Left cardiac atrium (tissue), 1 donor: Measurements from ENCODE around the genes ARHGAP23, PIP4K2B and RPL23.

DNA sequence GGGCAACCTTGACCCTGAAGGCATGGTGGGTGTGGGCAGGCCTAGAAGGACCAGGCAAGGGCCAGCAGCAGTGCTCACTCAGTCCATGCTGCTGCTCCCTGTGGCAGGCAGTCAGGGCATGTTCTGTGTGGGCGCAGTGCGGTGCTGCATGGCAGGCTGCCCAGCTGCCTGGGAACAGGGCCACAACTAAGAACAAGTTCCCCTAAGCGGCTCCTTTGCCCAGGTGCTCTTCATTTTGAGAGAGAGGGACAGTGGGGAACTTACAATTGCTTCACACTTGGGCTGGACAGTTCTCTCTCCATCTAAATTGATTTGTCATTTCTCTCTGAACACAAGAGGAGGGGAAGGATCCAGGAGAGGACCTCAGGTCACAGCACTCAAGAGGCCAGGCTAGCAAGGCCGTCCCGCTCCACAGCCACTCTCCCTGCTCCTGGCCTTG is 158.8 kb downstream of the AATF start:
- PRO-cap = no peak

DNA sequence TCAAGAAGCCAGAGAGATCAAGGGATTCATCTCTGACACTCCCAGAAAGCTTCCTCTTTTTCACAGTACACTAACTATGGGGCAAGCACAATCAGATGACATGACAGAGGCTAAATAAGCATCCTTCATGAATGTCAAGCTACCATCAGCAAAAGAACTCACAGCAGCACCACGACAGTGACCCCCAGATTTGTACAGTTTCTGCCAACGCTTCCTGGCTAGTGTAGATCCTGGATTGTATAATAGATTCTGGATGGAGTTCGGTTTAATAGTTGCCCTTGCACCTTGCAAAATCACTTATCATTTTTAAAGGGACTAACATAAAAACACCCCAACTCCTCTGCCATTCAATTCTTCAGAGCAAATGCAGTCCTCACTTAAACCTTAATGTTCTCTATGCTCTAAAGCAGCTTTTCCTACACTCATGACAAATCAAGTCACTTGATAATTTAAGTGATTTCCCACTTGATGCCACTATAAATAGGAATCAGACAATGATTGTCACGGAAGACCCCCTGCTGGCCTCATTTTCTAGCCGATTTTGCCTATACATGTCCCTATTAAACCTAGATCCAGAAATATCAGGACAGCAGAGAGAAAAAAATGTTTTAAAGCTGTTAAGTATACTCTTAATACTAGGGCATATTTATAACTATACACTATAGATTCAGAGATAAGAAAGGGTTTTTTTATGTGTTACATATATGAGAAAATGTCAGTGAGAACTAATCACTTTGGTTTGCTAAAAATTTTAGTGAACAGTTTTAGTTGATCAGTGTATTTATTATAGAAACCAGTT is 178.1 kb upstream of the C17orf78 start:
- PRO-cap = no peak

DNA sequence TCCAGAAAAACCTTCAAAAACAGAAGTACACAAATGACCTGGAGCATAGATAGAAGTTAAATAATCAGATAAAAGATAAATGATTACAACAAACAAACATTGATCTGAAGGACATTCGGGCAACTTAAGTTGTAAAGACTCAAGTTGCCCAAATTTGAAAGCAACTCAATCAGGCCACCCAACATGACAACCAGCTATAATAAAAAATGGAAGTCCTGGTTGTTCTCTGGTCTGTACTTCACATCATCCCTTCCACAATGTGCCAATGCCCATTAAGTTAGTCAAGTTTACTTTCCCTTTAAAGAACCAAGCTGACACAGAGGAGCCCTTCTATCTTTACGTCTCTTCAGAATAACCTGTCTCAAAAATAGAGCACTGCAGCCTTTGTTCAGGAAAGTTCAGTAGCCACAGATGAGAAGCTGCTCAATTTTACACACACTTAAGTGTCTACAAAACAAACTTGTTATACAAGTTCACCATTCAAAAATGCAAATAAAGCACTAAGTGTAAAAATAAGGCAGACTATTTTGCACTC is 75.1 kb upstream of the C17orf78 start:
- PRO-cap = no peak

- PRO-cap = no peak
Measured at GRCh38 chr17:37433435-37433926, 26.8 kb downstream of the TADA2A start.

DNA sequence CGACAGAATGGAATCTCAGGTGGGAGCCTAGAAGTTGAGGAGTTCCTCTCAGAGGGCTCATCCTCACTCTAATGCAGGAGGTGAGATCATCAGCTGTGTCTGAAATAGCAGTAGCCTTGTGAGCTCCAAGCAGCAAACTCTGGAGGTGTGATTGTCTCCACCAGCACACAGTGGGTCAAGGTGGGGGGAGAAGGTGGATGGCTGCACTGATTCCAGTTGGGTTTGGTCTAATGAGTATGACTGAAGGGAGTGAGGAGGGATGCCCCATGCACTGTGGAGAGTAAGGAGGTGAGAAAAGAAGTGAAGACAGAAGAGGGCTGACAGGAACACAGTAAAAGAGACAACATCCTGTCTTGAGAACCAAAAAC is 33.9 kb downstream of the DUSP14 start:
- PRO-cap = no peak

- PRO-cap = no peak
Measured at GRCh38 chr17:37606104-37606506, 3.1 kb downstream of the SYNRG start.

GRCh38 chr17:37648552-37649339 is 5.5 kb upstream of the DDX52 start:
- PRO-cap = no peak

DNA sequence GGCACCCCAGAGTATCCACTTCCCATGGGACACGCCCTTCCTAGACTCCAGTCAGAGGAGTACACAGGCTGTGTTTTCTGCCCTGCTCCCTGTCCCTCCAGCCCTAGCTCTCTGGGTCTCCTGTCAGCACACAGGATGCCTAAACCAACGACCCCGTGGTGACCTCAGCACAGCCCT is 15.1 kb downstream of the HNF1B start:
- PRO-cap = no peak

DNA sequence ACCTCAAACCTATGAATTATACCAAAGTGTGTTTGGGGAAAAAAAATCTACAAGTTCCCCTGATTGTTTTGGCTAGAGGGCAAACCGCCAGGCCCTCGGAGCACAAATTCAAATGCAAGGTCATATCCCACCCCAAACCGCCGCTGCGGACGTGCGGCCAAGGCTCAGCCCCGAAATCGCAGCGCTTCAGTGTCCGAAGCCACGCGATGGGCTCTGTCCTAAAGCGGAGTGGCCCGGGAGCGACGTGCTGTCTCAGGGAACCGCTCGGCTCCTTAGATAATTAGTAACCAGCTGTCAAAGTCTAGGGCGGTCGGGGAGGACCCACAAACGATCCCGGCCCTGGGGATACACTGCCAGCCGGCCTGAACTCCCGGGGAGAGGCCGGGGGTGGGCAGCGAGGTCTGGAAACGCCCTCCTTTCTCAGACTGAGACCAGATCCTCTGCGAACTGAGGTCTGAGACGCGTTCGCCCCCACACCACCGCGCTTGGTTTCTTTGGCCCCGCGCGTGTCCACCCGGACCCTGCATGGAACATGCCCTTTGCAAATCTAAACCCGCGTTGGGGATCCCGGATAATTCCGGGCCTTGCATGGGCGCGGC is 1.4 kb downstream of the HNF1B start:
- PRO-cap = no peak

- PRO-cap = unidirectional peak, minus-strand start at chr17:38327096
Measured at GRCh38 chr17:38326884-38327375, 16.8 kb downstream of the GPR179 start.

DNA sequence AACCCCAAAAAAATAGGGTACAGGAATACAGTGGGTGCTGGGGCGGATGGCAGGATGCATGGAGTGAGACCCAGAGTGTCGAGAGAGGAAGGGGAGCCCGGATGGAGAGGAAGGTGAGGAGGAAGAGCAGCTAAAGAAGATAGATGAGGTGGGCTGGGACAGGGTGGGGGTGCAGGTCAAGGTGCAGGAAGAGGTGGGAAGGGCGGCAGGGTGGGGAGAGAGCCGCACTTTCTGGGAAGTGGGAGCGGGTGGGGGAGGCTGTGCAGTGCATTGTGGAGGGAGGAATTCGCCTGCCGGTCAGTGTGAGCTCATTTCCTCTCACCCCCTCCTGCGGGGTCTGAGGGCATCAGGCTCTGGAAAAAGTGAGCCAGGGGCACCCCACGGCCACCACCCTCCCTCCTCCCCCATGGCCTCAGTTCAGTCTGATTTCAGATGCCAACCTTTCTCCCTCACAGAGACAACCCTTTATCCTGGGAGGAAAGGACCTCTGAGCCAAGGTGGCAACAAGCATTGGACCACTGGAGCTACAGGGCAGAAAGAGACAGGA is 2.5 kb upstream of the ARHGAP23 start:
- PRO-cap = no peak

- PRO-cap = bidirectional peak, plus-strand start at chr17:38428466, minus-strand start at chr17:38428291
Measured at GRCh38 chr17:38427851-38428762, at the start of gene ARHGAP23. Gene ARHGAP23 (plus strand): TSS chr17:38428464.

GRCh38 chr17:38550740-38551113 is 55.0 kb downstream of the SRCIN1 start:
- PRO-cap = no peak

- PRO-cap = no peak
Measured at GRCh38 chr17:38559363-38559807, 46.4 kb downstream of the SRCIN1 start.

DNA sequence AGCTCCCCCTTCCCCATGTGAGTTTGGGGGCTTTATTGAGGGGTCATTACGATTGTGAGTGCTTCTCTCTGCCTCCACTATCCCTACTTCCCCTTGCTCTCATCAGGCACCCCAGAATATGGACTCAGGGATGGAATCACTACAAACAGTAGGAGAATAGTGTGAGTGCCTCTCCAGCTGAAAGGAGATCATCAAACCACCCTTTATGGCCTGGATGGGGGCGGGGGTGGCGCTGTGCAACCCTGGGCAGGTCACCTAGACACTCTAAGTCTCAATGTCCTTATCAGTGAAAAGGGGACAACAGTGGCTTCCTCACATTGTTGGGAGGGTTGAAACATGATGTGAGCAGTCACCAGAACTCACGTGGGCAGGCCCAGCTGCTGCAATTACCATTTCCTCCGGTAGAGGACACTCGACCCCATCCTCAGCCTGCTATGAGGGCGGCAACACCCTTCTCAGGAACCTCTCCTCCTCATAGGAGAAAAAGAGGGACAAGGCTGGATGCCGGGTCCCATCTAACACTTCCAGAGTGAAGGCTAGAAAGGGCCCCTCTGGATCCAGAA is 2.1 kb upstream of the EPOP start:
- PRO-cap = no peak

DNA sequence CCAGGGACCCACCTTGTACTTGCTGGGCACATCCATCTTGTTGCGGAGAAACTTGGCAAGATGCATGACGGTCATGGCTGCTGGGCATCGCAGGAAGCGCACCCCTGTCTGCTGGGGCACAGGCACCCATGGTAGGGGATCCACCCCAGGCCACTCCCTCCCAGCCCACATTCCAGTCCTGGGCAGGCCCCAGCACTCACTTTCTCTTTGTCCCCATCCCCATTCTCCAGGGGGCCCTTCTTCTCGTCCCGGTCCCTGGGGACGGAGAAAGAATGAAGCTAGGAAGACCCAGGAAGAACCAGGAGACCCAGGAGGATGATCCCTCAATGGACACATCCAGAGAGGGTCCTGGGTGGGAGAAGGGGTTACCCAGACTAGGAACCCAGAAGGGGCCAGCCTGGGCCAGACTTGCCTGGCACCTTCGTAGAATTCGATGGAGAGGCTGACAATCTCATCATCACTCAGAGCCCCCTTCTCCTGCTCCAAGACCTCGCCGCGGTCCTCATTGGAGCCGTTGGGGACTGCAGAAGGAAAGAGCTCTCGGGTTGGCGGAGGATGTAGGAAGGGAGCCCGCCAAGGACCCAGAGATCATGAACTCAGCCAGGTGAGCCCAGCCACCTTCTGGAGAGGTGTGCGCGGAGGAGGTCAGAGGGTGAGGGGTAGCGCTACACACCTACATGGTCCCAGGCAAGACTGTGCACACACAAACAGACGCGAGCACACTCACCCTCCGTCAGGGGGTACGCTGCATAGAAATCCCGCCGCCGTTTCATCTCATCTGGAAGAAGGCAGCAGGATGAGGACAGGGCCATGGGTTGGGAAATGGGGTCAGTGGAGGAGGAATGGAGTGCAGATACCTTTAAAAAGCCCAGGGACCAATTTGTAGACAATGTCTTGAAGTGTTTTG is 8.5 kb downstream of the CISD3 start:
- PRO-cap = no peak

DNA sequence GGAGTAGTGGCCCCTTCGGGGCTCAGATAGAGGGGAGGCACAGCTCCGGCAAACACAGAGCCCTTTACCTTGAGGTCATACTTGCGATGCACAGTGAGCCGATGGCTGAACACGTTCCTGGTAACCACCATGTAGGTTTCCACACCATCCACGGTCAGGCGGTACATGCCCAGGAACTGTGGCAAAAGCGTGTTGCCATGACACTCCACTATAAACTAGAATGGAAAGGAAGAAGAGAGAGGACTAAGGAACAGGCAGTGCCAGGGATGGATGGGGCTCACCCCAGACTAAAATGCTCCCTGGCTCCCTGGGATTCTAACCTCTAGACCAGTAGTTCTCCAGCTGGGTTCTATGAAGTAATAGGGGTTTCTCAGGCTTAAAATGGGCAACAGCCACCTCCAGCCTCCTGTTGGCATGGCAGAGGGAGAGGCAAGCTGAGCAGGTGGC is 20.0 kb downstream of the PIP4K2B start:
- PRO-cap = no peak

GRCh38 chr17:38799143-38799833 is at the start of gene PIP4K2B:
Gene PIP4K2B (minus strand): TSS chr17:38799556.
- PRO-cap = bidirectional peak, plus-strand start at chr17:38799695, minus-strand start at chr17:38799524

GRCh38 chr17:38853588-38853961 is at the start of gene RPL23:
Gene RPL23 (minus strand): TSS chr17:38853721.
- PRO-cap = bidirectional peak, plus-strand start at chr17:38853898, minus-strand start at chr17:38853736

DNA sequence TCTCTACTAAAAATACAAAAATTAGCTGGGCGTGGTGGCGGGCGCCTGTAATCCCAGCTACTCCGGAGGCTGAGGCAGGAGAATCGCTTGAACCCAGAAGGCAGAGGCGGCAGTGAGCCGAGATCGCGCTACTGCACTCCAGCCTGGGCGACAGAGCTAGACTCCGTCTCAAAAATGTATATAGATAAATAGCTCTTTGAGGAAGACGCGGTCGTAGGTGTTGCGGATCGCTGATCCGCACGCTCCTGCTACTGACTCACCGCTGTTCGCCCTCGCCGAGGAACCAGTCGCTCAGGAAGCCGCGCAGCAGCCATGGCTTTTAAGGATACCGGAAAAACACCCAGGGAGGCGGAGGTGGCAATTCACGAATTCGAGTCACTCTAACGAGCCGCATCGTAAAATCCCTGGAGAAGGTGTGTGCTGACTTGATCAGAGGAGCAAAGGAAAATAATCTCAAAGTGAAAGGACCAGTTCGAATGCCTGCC is 1.5 kb upstream of the RPL23 start:
- PRO-cap = no peak